NT2/D1 (cell line): ENCODE measurements around the genes MAZ and GDPD3.

- RRBS, 2 experiments = 7 to 14% methylated on average over 2 to 3 of the region's 16 CpGs
These were observed 44.3 kb downstream of the LAT start for GRCh38 chr16:29028986-29029766.

GRCh38 chr16:29114399-29115387 lies 129.8 kb downstream of the LAT start:
- RRBS, 2 experiments = no CpG with 5 or more reads among the region's 17 CpGs

DNA sequence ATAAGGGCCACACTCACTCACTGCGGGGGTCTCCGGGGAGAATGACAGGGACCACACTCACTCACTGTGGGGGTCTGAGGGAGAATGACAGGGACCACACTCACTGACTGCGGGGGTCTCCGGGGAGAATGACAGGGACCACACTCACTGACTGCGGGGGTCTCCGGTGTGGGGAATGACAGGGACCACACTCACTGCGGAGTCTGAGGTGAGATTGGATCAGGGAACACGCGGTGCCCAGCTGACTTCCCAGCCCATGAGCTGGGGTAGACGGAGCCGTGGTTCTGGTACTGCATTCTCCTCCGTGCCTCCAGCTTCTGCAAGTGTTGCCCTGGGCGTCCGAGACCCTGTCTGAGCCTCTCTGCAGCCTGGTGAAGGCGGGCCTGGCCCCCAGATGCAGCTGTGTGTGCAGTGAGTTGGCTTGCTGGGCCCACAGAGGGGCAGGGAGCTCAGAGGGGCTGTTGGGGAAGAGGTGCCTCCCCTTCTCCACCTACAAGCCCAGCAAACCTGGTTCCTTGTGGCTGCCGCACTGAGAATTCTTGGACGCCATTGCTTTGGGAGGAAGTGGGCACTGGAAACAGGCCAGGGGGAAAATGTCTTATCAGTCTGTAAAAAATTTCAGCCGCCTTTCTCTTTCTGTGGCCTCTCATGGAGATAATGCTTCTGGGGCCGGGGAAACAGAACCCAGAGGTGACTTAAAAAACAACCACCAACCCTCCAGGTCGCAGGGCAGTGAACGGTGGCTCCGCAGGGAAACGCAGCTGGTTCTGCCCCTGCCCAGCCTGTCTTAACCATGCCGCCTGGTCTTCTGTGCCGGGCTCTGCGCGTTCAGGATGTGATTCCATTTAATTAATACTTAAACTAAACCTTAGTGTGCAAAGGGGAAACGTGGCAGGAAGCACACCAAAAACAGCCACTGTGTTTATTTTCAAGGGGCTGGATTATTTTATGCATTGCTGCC lies 167.6 kb downstream of the LAT start:
- RRBS, 2 experiments = no CpG with 5 or more reads among the region's 28 CpGs

DNA sequence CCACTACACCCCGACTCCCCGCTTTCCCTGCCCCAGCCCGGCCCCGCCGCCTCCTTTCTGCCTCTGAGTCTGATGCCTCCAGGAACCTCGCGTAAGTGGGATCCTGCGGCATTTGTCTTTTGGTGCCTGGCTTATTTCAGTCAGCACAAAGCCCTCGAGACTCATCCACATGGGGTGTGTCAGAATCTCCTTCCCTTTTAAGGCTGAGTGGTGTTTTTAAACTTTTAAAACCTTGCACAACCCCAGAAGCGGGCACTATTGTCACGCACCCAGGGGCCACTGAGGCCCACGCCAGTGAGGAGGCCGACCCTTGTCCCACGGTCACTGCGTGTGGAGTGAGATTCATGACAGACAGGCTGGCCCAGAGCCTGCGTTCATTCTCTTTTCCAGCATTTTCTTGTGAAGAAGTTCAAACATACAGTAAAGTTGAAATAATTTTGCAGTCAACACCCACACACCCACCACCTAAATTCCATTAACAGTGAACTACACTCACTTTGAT lies 206.8 kb downstream of the NPIPB11 start:
- RRBS, 2 experiments = no CpG with 5 or more reads among the region's 16 CpGs

GRCh38 chr16:29743087-29743433 lies 2.7 kb downstream of the C16orf54 start:
- RRBS, 2 experiments = no CpG with 5 or more reads among the region's 3 CpGs

GRCh38 chr16:29745121-29745847 lies 506 bp downstream of the C16orf54 start:
- RRBS, 2 experiments = no CpG with 5 or more reads among the region's 16 CpGs

- RRBS, 2 experiments = no CpG with 5 or more reads among the region's 9 CpGs
These were observed 3.0 kb upstream of the C16orf54 start for GRCh38 chr16:29748783-29749211.

DNA sequence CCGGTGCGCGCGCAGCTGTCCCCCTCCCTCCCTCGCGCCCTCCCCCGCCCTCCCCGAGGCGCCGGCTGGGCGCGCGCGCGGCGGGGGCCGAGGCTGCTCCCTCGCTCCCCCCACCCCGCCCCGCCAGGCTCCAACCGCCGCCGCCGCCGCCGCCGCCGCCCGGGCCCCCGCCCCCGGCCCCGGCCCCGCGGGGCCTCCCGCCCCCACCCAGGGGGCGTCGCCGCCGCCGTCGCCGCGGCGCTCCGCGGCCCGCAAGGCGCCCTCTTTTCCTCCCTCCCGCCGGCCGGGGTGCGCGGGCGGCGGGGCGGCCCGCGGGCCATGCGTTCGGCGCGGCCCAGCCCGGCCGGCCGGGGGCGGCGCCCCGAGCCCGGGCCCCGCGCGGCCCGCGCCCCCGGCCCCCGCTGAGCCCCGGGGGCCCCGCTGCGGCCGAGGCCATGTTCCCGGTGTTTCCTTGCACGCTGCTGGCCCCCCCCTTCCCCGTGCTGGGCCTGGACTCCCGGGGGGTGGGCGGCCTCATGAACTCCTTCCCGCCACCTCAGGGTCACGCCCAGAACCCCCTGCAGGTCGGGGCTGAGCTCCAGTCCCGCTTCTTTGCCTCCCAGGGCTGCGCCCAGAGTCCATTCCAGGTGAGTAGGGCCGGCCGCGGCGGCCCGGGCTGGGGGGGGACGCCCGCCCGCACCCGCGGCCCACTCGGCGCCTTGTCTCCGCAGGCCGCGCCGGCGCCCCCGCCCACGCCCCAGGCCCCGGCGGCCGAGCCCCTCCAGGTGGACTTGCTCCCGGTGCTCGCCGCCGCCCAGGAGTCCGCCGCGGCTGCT lies at the start of gene MAZ:
Gene MAZ (plus strand): TSS at position 262 of the 815 bp plus-strand sequence.
- RRBS, 2 experiments = under 1 to 1% methylated on average over 62 of the region's 119 CpGs

GRCh38 chr16:29807083-29807989 lies 1.0 kb downstream of the MAZ start:
- RRBS, 2 experiments = 2 to 3% methylated on average over 39 to 41 of the region's 101 CpGs

- RRBS, 2 experiments = no CpG with 5 or more reads among the region's 14 CpGs
These were observed 2.0 kb upstream of the PRRT2 start for GRCh38 chr16:29809960-29810366.

DNA sequence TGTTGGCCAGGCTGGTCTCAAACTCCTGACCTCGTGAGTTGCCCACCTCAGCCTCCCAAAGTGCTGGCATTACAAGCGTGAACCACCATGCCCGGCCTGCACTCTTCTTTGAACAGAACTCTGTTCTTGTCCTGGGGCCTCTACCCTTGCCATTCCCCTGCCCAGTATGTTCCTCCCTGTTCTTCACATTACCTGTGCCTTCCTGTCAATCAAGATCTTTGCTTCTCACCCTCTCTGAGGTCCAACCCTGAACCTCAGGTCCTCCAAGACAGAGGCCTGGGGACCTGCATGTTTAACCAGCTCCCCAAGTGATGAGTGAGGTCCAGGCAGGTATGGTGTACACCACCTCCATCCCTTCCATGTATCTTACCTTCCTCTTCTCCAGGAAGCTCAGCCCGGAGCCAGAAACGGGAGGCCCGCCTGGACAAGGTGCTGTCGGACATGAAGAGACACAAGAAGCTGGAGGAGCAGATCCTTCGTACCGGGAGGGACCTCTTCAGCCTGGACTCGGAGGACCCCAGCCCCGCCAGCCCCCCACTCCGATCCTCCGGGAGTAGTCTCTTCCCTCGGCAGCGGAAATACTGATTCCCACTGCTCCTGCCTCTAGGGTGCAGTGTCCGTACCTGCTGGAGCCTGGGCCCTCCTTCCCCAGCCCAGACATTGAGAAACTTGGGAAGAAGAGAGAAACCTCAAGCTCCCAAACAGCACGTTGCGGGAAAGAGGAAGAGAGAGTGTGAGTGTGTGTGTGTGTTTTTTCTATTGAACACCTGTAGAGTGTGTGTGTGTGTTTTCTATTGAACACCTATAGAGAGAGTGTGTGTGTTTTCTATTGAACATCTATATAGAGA lies 868 bp upstream of the MVP start:
- RRBS, 2 experiments = 89 to 95% methylated on average over 9 of the region's 18 CpGs

DNA sequence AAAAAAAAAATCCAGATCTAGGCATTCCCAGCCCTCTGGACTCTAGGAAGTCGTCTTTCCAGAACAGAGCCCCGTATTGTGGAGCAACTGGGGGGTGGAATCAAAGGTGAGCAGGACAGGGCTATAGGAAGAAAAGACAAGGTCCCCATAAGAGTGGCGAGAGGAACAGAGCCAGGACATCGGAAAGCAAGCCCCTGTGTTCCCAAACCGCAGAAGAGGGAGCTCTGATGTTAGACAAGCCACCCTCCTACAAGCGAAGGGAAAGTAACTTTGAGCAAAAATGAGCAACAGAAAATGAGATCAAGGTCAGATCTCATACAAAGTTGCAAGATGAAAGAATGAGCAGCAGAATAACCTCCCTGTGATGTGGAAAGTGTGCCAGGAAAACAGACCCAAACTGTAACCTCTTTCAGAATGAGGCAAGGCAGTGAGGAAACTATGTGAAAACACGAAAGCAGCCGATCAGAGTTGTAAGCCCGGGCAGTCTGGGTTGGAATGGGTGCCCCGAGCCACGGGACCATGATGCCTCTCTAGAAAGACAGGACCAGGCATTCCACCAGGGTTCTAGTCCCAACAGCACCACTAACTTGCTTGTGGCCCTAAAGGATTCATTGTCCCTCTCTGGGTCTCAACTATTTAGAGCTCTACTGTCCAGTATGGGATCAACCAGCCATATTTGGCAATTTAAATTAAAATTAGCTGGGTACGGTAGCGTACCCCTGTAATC lies 6.8 kb downstream of the MVP start:
- RRBS, 2 experiments = no CpG with 5 or more reads among the region's 13 CpGs

GRCh38 chr16:29839841-29840691 lies 19.8 kb downstream of the MVP start:
- RRBS, 2 experiments = no CpG with 5 or more reads among the region's 17 CpGs

GRCh38 chr16:29972653-29973068 lies 1.0 kb upstream of the TAOK2 start:
- RRBS, 2 experiments = no CpG with 5 or more reads among the region's 3 CpGs

GRCh38 chr16:29999233-29999575 lies 3.2 kb downstream of the INO80E start:
- RRBS, 2 experiments = no CpG with 5 or more reads among the region's 9 CpGs

DNA sequence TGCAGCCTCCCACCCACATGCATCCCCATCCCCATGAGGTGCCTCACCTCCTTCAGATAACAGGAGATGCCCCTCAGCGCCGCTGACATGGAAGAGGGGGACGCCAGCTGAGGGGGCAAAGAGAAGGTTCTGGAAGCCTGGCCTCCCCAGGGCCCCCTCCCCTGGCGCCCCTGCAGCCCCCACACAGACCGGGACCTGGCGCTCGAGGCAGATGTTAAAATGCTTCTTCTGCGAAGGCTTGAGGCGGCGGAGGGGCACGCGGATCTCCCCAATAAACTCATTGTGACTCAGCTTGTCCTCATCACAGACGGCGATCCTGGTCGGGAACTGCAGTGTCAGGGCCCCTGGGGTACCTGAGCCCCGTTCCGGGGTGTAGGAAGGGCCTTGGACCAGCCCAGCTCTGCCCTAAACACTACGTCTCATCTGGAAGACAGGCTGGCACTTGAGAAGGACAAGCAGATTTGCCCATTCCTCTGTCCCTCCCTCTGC lies 3.8 kb downstream of the DOC2A start:
- RRBS, 2 experiments = no CpG with 5 or more reads among the region's 18 CpGs

- RRBS, 2 experiments = 2% methylated on average over 8 of the region's 38 CpGs
These were observed 743 bp upstream of the TBX6 start for GRCh38 chr16:30092159-30093174.

GRCh38 chr16:30113279-30113905 lies at the start of gene GDPD3:
Gene GDPD3, minus strand, starts transcription at chr16:30113537.
- RRBS, 2 experiments = 88 to 94% methylated on average over 6 of the region's 19 CpGs

GRCh38 chr16:30186464-30187704 lies 3.5 kb downstream of the CORO1A start:
- RRBS, 2 experiments = no CpG with 5 or more reads among the region's 46 CpGs

GRCh38 chr16:30394516-30395170 lies 577 bp upstream of the ZNF48 start:
- RRBS, 2 experiments = 3 to 6% methylated on average over 7 to 11 of the region's 37 CpGs